ENCODE data around the gene PTMA.

- CAGE, long polyA plus RNA = no peak
- RRBS = no CpG with 5 or more reads among the region's 9 CpGs
Observed at GRCh38 chr2:230520071-230521105, 104.4 kb downstream of the SP100 start.

DNA sequence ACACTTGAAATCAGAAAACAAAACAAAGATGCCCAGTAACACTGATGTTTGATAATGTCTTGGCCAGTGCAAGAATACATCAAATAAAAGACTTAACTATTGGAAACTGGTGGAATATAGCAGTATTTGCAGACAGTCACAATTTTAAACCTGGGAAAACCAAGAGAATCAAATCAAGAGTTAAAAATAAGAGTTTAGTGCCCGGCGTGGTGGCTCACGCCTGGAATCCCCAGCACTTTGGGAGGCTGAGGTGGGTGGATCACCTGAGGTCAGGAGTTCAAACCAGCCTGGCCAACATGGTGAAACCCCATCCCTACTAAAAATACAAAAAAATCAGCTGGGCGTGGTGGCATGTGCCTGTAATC is 16.6 kb downstream of the CAB39 start:
- CAGE, long polyA plus RNA = no peak
- RRBS = no CpG with 5 or more reads among the region's 4 CpGs

DNA sequence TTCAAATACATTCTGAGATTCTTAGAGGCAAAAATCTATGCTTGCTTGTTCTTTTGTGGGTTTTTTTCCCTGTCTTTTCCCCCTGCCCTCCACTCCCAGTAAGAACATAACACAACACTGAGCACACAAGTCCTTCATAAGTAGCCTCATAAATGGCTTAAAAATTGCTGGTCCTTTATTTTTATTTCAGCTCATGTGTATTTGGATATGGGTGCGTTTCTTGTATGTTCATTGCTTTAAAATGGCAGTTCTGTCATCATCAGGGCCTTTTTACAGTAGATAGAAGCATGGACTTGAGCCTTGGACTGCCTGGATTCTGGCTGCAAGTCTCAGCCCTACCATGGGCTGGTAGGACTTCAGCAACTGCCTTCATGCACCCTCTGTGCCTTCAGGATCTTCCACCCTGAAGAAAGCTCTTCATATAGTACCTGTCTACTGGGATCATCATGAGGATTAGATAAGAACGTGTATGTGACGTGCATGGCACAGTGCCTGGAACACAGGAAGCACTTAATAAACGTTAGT is 53.4 kb upstream of the ITM2C start:
- CAGE, long polyA plus RNA = no peak
- RRBS = no CpG with 5 or more reads among the region's 4 CpGs

DNA sequence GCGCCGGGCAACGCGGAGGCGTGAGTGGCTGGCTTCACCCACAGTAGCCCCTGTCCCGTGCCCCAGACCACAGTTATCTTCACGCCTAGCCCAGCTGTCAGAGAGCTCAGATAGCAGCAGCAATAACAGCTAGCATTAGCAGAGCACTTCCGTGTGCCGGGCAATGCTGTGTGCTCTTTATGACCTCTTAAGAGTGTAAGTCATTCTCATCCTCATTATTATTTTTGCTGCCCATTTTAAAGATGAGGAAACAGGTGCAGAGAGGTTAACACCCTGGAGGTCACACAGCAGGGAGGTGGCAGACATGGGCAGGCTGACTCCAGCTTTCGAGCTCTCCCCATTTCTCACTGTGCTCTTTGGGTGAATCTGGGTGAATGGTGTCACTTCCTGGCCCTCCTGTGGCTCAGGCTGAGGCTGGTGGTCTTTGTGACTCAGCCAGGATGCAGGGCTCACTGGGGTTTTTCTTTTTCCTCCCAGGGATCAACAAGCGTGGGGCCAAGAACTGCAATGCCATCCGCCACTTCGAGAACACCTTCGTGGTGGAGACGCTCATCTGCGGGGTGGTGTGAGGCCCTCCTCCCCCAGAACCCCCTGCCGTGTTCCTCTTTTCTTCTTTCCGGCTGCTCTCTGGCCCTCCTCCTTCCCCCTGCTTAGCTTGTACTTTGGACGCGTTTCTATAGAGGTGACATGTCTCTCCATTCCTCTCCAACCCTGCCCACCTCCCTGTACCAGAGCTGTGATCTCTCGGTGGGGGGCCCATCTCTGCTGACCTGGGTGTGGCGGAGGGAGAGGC is 13.0 kb downstream of the ITM2C start:
- CAGE, long polyA plus RNA = no peak
- RRBS = no CpG with 5 or more reads among the region's 22 CpGs

GRCh38 chr2:230886720-230887280 is 22.1 kb downstream of the ITM2C start:
- CAGE, long polyA plus RNA = no peak
- RRBS = no CpG with 5 or more reads among the region's 17 CpGs

- CAGE, long polyA plus RNA = no peak
- RRBS = no CpG with 5 or more reads among the region's 6 CpGs
Observed at GRCh38 chr2:230895610-230896396, 29.2 kb downstream of the GPR55 start.

DNA sequence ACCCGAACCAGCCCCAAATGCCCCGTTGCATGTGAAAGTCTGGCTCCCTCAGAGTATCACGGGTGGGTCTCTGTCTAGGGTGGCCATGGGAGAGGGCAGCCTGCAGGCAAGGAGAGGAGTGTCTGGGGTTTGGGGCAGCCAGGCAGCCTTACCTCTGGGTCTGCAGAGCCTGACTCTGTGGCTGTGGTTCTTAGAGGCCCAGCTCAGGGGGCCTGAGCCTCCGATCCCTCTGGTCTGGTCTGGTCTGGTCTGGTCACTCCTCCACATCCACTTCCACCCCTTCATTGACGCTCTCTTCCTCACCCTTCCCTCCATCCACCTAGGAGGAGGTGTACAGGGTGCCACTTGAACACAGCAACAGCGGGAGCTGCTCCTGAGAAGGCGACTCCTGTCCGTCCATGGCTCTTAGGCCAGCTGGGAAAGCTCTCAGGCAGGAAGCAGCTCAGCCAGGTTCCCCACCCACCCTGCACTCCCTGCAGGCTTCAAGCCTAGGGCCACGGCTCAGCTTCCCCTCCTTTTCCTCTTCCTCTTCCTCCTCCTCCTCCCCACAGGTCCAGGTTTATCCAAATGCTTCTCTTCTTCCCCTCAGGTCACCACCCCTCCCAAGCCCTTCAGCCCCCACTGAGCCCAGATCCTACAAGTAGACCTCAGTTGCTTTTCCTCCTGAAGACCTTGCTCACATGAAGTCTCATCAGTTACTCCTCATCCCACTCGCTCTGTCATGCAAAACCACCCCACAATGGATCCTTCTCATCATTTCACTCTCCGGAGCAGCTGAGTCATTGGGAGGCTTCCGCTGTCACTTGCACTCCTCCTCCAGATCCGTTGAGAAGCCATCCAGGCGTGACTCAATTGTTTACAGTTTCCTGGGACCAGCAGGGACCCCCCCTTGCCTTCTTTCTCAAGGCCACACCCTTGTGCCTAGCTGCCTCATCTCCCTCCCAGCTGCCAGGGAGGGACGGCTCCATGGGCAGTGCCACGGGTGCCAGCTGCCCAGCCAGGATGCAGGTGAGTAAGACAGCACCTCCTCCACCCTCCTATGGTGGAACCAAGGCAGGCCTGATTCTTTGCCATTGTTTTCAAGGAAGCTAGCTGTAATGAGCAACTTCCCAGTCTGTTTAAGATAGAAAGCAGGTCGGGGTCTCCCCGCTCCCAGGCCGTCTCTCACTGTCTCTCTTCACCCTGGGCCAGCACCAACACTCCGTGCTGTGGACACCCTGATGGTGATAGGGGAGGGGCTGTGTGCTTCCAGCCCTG is 16.6 kb downstream of the GPR55 start:
- CAGE, long polyA plus RNA = no peak
- RRBS = no CpG with 5 or more reads among the region's 20 CpGs

DNA sequence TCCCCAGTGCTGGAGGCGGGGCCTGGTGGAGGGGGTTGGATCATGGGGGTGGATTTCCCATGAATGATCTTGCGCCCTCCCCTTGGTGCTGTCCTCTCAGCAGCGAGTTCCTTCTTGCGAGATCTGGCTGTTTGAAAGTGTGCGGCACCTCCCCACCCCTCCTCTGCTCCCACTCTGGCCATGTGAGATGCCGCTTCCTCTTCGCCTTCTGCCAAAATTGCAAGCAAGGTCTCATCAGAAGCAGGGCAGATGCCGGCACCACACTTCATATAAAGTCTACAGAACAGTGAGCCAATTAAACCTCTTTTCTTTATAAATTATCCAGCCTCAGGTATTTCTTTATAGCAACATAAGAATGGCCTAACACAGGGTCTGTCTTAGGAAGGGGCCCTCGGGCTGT is 18.6 kb upstream of the GPR55 start:
- CAGE, long polyA plus RNA = no peak
- RRBS = no CpG with 5 or more reads among the region's 9 CpGs

DNA sequence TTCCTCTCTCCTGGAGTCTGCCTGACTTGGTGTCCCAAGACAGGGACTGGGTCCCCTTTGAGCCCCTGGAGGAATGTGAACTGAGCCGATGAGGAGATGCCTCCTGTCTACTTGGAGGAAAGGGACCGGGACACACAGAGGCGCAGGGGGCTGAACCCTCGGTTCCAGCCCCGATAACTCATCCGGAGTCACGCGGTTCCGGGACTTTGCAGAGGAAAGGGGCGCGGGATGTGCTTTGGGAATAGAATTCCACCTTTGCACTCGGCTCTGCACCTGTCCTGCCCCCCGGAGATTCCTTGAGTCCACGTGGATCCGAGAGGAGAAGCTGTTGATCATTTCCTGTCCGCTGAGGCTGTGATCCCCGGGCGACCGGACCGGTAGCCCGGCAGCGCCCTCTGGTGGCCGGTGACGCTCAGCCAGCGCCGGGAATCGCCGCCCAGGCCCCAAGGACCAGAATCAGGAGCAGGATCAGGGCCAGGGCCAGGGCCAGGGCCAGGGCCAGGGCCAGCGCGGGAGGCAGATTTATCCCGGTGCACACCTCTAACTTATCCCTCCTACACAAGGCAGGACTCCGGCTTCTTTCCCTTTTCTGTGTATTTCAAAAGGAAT is 8.8 kb upstream of the SPATA3 start:
- CAGE, long polyA plus RNA = no peak
- RRBS = 5% methylated on average over 20 of the region's 32 CpGs

GRCh38 chr2:231110688-231111004 is 14.2 kb downstream of the HTR2B start:
- CAGE, long polyA plus RNA = no peak
- RRBS = no CpG with 5 or more reads among the region's 1 CpG

DNA sequence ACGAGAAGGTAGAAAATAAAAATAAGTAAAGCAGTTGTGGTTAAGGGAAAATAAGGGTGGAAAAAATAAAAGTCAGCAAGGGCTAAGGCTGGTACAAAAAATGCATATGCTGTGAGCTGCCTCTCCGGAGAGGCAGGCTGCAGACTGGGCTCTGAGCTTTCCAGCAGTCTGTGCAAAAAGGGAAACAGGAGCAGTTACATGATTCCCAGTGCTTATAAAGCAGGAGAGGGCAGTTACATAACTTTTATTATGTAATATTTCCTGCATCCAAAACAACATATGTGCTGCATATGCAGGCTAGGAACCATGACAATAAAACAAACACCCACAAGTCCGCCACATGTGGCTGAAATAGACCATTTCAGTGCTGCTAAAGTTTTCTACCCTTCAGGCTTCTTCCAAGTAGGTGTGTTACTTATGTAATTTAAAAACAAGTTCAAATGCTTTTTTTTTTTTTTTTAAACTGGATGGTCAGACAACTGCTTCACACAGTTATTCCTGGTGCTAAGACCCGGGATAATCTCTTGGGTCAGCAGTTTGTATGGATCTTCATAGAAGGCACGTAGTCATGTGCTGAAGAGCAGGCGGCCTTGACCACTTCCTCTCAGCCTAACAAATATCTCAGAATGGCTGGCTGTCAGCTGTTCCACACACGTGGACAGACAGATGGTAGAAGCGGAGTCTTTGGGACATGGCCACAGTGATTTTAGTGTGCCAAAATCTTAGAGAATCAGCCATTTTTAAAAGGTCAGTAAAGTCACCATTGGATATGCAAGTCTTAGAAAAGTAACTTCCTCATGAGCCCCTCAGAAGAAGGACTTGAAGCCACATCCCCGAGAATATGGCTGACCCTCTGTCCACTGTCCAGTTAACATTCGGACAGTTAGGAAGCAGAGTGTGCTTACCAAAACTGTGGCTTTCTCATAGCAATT is 43.5 kb downstream of the ARMC9 start:
- CAGE, long polyA plus RNA = no peak
- RRBS = no CpG with 5 or more reads among the region's 10 CpGs

DNA sequence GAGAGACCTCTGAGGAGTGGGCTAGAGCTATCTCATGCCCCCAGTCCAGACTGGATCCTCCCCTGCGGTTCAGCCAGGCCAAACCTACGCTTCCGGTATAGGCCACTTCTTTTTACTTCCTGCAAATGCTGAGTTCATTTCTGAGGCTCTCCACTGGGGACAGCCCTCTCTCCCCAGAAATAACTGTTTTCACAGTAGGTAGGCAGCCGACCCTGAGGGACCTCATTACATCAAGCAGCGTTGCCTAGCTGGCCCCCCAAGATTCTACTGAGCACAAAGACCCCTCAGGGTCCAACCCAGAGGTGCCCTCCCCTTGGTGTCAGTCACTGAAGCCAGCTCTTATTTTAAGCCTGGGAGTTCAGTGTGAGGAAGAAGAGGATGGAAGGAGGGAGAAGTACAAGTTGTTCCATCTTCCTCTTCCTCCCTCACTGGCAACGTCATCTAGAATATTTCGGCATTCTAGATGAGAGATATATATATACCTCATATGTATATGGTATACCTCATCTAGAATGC is 33.2 kb upstream of the B3GNT7 start:
- CAGE, long polyA plus RNA = no peak
- RRBS = no CpG with 5 or more reads among the region's 7 CpGs

- CAGE, long polyA plus RNA = no peak
- RRBS = 43% methylated on average over 7 of the region's 18 CpGs
Observed at GRCh38 chr2:231396334-231396972, 943 bp downstream of the B3GNT7 start.

DNA sequence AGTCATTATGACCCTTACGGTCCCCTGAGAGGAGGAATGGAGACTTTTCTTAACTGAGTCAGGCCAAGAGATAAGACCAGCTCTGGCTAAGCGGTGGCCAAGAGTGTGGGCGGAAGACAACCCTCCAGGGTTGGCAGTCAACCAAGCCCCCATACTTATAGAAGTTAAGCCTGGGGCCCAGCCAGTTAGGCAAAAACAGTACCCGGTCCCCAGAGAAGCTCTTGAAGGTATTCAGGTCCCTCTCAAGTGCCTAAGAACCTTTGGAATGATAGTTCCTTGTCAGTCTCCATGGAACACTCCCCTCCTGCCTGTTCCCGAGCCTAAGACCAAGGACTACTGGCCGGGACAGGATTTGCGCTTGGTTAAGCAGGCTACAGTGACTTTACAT is 8.2 kb downstream of the B3GNT7 start:
- CAGE, long polyA plus RNA = no peak
- RRBS = no CpG with 5 or more reads among the region's 7 CpGs

DNA sequence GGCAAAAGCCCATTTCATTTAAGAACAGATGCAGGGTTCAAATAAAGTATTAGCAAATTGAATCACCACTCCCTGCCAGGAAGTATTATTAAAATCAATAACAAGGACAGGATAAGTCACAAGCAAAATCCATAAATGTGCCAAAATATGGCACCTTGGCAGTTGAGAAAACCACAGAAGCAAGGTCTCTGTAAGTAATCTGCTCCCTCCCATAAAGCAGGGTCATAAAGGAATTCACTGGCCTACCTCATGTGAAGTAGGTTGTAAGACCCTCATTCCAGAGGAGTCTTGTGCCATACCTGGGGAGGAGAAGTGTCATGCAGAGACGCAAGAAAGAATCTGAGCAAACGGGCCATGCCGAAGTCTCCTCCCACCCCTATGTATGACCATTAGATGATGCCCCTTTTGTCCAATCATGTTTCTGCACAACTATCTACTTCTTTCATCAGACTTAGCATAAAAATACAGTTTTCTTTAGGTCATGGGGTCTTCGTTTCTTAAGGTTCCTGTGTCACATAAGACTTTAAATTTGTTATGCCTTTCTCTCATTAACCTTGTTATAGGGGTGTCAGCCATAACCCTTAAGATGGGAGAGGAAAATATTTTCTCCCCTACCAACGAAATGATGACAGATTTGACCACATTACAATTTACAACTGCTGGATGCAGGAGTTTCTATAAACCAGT is 14.6 kb downstream of the NMUR1 start:
- CAGE, long polyA plus RNA = no peak
- RRBS = no CpG with 5 or more reads among the region's 5 CpGs

DNA sequence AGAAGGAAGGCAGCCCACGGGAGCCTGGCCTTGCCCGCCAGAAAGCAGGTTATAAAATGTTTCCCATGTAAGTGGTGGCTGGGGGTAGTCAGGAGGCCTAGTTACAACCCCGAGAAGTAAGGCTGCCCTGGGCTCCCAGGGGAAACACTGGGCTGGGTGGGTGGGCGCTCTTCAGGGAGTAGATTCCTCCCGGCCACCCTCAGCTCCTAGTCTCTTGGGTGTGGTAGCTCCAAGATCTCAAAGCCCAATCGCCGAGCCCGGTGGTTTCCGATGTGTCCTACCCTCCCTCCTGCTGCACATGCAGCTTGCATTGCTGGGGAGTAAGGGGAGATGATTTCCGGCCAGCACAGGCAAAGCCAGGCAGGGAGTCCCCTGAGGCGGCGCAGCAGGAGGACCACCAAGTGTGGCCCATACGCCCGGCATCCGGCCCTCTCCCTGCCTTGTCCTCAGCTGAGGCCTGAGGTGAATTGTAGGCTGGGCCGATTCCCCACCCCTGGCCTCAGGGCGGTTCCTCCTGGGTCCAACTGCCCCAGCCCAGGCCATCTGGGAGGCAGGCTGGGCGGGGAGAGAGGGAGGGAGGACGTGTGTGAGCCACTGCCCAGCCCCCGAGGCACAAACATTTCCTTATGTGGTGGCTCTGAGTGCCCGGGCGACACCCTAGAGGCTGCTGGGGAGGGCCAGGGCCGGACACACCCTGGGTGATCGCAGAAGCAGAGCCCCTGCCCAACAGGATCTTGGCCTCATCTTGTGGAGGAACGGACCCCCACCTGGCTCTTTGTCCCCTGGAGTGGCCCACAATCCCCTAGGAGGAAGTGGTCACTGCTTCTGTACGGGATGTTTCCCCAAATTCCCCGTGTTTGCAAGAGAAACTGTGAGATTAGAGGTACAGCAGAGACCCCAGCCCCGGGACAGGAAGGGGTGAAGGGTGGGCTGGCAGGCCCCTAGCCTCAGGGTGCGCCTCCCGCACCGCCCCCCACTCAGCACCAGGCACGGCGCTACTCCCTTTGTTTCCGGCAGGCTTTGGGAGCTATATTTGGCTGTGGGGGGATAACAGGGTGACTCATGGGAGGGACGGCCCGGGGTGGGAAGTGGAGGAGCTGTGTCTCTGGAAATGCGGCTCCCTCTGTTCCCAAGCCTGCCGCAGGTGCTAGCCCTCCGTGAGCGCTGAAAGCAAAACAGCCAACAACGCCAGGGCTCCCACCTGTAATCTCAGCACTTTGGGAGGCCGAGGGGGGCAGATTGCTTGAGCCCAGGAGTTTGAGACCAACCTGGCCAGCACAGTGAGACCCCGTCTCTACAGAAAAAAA is 41.9 kb upstream of the PTMA start:
- CAGE, long polyA plus RNA = no peak
- RRBS = 4% methylated on average over 14 of the region's 43 CpGs

GRCh38 chr2:231684805-231685165 is 23.5 kb upstream of the PTMA start:
- CAGE, long polyA plus RNA = no peak
- RRBS = no CpG with 5 or more reads among the region's 5 CpGs

- CAGE, long polyA plus RNA = no peak
- RRBS = 2% methylated on average over 26 of the region's 91 CpGs
Observed at GRCh38 chr2:231707948-231708753, at the start of gene PTMA. PTMA (plus strand) TSS chr2:231708525.

DNA sequence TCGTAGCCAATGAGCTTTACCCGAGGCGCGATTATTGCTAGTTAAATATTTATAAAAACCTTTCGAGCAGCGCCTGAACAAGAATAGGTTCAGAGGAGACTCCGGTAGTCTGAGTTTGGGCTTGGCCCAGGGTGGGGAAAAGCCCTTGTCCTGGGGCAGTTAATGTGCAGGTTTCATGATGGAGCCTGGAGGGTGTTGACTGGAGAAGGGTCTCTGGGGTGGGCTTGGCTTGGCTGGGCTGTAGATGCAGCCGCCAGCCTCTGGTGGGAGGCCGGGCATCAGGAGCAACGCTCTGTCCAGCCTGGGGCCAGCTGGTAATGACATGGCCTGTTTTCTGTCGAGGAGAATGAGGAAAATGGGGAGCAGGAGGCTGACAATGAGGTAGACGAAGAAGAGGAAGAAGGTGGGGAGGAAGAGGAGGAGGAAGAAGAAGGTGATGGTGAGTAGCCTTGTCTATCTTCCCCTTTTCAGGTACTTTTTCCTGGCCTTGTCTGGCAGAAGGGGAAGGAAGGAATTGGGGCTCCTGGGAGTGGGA is 3.3 kb downstream of the PTMA start:
- CAGE, long polyA plus RNA = start-site peak on the plus strand centred at position 373 of the sequence, 26 bp wide, 538 and 475 reads in 2 replicates
- RRBS = no CpG with 5 or more reads among the region's 12 CpGs

DNA sequence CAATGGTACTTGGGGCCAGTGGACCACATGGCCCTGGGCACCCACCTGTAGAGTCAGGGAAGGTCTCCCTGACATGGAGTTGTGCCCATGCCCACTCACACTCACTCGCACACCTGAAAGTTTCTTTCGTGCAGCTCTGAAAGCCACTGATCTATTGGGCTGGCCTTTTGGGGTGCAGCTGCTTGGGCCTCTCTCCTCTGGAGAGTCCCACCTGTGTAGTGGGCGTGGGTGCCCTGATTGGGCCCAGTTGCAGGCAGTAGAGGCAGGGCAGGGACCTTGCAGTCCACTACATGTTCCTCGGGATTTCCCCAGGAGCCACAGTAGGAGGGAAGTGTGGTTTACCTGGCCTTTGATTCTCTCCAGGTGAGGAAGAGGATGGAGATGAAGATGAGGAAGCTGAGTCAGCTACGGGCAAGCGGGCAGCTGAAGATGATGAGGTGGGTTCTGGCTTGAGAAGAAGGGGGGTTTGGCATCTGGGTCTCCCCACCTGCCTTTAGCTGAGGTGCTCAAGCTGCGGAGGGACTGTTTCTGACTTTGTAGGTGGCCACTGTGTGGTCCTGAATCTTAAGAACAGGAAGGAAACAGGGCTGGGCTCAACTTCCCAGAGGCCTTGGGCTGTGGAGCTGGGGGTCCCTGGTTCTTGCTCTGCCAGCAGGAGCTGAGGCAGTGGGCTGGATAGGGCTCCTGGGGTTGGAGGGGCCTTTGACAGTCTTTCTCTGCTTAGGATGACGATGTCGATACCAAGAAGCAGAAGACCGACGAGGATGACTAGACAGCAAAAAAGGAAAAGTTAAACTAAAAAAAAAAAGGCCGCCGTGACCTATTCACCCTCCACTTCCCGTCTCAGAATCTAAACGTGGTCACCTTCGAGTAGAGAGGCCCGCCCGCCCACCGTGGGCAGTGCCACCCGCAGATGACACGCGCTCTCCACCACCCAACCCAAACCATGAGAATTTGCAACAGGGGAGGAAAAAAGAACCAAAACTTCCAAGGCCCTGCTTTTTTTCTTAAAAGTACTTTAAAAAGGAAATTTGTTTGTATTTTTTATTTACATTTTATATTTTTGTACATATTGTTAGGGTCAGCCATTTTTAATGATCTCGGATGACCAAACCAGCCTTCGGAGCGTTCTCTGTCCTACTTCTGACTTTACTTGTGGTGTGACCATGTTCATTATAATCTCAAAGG is 4.1 kb downstream of the PTMA start:
- CAGE, long polyA plus RNA = no peak
- RRBS = no CpG with 5 or more reads among the region's 25 CpGs